Rectum (tissue), 1 donor: ENCODE data around the genes RAPGEF5 and GPNMB.

DNA sequence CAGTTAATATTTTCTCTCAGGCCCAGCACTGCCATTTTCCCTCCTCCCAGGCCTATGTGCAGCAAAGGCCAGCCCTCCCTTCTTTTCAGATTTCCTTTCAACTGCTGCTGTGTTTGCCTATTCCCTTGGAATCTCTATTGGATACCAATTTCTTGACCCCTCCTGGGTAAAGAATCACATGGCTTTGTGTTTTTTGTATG is 20.1 kb downstream of the MACC1 start:
- PRO-cap: unidirectional peak, minus-strand start at position 86 of the sequence

- PRO-cap: no peak
Measured at GRCh38 chr7:20213843-20214875, 3.0 kb downstream of the MACC1 start.

- PRO-cap: no peak
Measured at GRCh38 chr7:20296589-20296788, 34.2 kb upstream of the ITGB8 start.

GRCh38 chr7:20344333-20345113 is 13.8 kb downstream of the ITGB8 start:
- PRO-cap: no peak

GRCh38 chr7:20599093-20599491 is 16.4 kb upstream of the ABCB5 start:
- PRO-cap: no peak

DNA sequence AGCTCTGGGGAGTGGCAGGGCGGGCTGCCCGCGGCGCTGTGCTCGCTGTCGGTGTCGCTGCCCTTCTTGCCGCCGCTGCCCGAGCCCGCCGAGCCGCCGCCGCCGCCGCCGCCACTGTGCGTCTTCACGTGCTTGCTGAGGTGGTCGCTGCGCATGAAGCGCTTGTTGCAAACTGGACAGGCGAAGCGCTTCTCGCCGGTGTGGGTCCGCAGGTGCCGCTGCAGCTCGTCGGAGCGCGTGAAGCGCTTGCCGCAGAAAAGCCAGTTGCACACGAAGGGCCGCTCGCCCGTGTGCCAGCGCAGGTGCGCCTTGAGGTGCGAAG is 2.4 kb downstream of the SP8 start:
- PRO-cap: no peak

- PRO-cap: bidirectional peak, plus-strand start at chr7:20798160, minus-strand start at chr7:20797834; unidirectional peak, minus-strand start at chr7:20798401
Measured at GRCh38 chr7:20797643-20798756, 11.3 kb upstream of the SP8 start.

GRCh38 chr7:20835157-20835510 is 48.4 kb upstream of the SP8 start:
- PRO-cap: no peak

DNA sequence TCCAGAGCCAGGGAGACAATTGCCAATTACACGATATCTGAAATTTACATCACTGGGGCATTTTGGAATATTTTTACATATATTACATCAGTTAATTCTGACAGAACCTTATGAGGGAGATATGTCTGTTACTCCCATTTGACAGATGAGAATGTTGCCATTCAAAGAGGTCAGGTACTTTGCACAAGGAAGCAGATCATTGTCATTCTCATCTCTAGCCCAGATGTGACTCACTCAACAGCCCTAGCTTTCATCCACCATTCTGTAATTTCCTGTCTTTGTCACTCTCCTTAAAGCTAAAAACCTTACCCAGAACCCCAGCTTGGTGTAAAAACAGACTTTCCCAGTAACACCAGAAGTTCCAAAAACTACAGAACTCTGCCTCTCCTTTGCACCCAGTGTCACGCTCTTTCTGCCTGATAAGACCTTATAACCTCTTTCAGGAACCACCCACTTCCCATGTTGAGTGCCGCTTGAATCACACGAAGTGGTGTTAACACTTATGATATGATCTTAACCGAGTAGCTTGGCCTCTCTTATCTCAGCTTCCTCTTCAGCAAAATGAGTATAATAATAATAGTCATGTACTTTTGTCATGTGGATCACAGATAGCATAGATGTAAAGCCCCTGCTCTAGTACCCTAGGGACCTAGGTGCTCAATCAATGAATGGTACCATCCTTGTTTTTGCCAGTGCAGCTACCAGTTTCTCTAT is 89.1 kb upstream of the SP4 start:
- PRO-cap: no peak

DNA sequence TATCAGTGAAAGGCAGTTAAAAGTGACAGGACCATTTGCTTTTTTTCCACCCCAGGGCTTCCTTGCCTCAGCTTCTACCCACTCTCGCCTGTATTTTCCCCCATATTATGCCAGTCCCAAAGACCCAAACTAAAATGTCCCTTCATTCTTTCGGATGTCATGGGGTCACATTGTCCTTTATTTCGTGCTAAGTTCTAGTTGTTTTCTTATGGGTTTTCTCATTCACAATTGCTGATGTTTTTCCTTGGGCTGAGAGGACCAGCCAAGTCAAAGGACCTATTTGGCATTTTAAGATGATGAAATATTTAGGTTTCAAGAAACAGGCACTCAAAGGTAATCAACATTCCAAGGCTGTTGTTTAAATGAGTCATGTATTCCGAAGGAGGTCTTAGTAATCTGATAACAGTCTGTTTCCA is 74.0 kb downstream of the DNAH11 start:
- PRO-cap: no peak

DNA sequence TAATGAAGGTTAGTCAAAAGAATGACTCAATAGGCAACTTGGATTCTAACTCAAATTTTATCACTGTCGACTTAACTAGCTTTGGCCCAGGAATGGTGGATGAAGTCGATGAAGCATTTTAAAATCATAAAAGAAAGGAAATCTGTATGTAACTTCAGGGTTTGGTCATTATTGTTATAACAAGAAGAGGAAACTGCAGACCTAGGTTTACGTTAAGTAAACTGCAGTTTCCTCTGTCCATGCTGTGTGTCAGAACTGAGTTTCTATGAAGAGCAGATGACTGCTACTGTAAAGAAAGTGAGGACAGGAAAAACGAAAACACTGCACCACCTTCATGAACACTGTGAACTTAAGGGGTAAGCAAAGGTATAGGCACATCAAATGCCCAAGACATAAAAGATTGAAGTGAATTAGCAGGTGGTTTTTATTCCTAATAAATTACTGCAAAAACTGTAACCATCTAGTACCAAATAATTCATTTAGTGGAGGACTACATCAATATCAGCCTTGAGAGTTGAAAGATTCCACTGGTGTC is 139.8 kb downstream of the RAPGEF5 start:
- PRO-cap: no peak

- PRO-cap: unidirectional peak, minus-strand start at chr7:22221011
Measured at GRCh38 chr7:22220748-22221459, 136.1 kb downstream of the RAPGEF5 start.

- PRO-cap: no peak
Measured at GRCh38 chr7:22287921-22288220, 69.1 kb downstream of the RAPGEF5 start.

- PRO-cap: bidirectional peak, plus-strand start at chr7:22357345, minus-strand start at chr7:22357130
Measured at GRCh38 chr7:22356763-22357702, at the start of gene RAPGEF5. Gene RAPGEF5, minus strand, starts transcription at chr7:22357154.

- PRO-cap: bidirectional peak, plus-strand start at chr7:22357923, minus-strand start at chr7:22357816
Measured at GRCh38 chr7:22357703-22358155, 775 bp upstream of the RAPGEF5 start.

DNA sequence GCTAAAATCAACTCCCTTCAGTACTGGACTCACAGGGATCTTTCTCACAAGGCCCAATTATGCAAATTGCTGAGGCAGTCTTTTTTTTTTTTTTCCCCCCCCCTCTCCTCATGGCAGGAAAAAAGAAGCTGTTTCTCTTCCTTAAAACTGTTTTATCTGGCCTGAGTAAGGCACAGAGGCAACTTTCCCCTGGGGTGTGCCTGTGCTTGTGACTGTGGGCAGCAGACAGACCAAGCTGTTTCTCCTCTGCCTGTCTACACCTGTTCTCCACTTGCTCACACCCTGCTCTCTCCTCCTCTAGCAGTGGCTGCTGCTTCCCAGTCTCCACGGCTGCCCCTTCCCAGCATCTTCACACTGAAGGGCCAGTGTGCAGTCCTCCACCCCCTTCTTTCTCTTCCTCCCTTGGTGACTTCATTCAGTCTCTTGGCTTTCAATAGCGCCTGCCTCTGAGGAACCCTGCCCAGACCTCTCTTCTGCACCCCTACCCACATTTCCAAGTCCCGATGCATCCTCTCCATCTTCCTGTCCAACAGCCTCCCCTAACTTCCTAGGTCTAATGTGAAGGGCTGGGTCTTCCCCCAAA is 65.5 kb upstream of the STEAP1B start:
- PRO-cap: no peak

DNA sequence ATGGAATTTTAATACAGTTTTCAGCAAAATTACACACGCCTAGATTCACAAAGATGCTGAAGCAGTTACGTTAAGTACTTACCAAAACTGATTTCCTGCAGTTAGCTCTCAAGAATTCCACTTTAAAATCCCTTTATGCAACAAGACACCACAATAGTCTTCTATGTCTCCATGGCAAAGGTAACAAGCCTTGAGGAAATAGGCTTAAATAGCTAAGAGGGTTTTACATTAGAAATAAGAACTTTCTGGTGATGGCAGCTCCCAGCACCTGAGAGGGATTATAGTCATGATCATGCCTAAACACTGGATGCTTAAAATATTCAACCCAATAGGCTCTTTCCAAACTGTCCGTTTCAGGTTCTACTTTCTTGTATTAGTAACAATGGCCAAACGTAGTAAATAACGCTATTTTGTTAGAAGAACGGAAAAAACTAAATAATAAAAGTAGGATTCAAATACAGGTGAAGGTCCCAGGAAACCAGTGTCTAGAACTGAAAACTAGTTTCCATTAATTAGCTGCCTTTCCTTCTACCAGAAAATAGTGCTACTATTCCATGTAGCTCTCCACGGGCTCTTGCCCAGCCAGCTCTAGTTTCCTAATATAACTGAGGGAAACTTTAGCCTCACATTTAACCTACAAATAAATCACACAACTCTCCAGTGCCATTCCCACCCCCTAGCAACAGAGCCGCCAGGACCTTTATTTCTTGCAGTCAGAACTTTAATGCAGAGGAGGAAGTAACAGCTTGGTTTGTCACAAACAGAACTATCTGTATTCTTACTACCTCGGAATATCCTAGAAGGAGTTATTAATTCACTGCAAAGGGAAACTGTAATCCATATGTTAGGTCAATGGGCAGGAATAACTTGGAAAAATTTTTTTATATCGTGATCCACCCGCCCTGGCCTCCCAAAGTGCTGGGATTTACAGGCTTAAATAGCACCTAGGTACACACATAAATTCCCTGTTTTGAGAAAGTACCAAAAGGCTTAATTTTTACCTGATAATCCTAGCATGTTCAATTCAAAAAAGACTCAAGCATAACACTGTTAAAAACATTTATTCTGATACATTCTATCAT is 10.4 kb downstream of the TOMM7 start:
- PRO-cap: no peak

GRCh38 chr7:23035547-23036498 is 21.9 kb upstream of the HYCC1 start:
- PRO-cap: no peak

GRCh38 chr7:23211429-23211941 is 29.6 kb downstream of the NUP42 start:
- PRO-cap: no peak

DNA sequence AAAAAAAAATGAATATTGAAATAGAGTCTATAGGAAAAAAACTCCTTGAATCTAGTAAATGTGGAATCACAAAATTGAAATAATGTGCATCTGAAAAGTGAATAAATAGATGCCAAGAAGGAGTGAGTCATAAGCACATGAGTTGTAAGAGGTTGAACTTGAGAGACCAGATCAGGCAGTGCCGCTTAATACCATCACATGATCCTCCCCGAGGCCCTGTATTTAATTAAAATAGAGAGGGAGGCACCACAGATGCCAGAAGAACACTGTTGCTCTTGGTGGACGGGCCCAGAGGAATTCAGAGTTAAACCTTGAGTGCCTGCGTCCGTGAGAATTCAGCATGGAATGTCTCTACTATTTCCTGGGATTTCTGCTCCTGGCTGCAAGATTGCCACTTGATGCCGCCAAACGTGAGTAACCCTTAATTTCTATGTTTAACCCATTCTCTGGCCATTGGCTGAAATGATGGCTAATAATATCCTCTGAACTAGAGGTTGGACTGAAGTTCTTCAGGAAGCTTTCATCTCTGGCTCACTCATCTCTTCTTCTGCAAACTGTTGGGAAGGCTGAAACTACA is at the start of gene GPNMB:
GPNMB (plus strand) TSS at position 258 of the 577 bp plus-strand sequence.
- PRO-cap: no peak